Zone of skin (tissue), 1 donor: ENCODE measurements around a stretch of chr10.

- RRBS, result no CpG with 5 or more reads among the region's 1 CpG
Measured at GRCh38 chr10:26598065-26598448, 99.4 kb upstream of the PDSS1 start.

DNA sequence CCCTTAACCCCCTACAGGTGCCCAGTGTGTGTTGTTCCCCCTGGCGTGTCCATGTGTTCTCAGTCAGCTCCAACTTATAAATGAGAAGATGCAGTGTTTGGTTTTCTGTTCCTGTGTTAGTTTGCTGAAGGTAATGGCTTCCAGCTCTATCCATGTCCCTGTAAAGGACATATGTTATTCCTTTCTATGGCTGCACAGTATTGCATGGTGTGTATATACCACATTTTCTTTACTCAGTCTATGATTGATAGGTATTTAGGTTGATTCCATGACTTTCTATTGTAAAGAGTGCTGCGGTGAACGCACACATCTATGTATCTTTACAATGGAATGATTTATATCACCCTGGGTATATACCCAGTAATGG lies 86.7 kb upstream of the ACBD5 start:
- RRBS, result no CpG with 5 or more reads among the region's 3 CpGs

DNA sequence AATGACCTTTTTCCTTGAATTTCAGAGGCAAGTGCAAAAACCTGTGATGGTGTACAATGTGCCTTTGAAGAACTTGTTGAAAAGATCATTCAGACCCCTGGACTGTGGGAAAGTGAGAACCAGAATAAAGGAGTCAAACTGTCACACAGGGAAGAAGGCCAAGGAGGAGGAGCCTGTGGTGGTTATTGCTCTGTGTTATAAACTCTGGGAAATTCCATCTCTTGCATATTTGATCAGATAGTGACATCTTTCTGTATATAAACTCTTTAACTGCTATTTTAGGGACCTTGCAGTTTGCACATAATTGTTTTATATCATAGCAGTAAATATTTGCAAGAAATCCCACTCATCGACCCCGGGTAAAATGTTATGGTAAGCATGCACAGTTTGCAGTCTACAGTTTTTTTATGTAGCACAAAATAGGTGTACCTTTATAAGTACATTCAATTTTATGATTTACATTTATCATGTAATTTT lies 33.8 kb downstream of the RAB18 start:
- RRBS, result no CpG with 5 or more reads among the region's 2 CpGs

DNA sequence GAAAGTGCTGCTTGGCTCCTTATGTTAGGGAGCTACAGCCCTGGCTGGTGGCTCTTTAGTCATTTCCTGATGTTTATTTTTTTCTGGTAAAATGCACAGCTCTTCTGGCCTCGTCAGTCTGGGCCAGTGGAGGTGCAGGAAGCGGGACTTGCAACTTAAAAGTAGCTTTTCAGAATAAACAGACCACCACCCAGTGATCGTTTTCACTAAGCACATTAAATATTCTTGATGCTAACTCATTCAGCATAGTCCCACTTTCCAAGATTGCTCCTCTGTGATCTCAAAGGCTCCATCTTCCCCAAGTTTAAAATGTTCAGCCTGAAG lies 58.2 kb downstream of the MKX start:
- RRBS, result no CpG with 5 or more reads among the region's 3 CpGs

- RRBS, result no CpG with 5 or more reads among the region's 5 CpGs
Measured at GRCh38 chr10:27725751-27726281, 19.8 kb downstream of the MKX start.

- RRBS, result no CpG with 5 or more reads among the region's 4 CpGs
Measured at GRCh38 chr10:28281983-28282446, 20.8 kb downstream of the MPP7 start.

- RRBS, result no CpG with 5 or more reads among the region's 8 CpGs
Measured at GRCh38 chr10:28387073-28387625, 84.3 kb upstream of the MPP7 start.

GRCh38 chr10:28400206-28400563 lies 97.3 kb upstream of the MPP7 start:
- RRBS, result no CpG with 5 or more reads among the region's 7 CpGs

GRCh38 chr10:28402877-28403237 lies 100.0 kb upstream of the MPP7 start:
- RRBS, result no CpG with 5 or more reads among the region's 4 CpGs

- RRBS, result no CpG with 5 or more reads among the region's 9 CpGs
Measured at GRCh38 chr10:28463670-28464236, 69.2 kb upstream of the WAC start.

DNA sequence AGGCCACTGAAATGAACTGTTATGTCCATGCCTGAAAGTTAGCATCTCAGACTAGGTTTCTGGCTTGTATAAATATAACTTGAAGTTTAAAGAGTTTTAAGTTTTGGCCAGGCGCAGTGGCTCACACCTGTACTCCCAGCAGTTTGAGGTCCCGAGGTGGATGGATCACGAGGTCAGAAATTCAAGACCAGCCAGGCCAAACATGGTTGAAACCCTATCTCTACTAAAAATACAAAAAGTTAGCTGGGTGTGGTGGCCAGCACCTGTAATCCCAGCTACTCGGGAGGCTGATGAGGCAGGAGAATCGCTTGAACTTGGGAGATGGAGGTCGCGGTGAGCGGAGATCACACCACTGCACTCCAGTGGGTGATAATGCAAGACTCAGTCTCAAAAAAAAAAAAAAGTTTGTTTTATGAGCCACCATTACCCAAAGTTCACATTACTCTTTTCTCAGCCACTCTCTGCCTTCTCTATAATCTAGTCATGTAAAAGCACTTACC lies 16.9 kb downstream of the WAC start:
- RRBS, result no CpG with 5 or more reads among the region's 8 CpGs

DNA sequence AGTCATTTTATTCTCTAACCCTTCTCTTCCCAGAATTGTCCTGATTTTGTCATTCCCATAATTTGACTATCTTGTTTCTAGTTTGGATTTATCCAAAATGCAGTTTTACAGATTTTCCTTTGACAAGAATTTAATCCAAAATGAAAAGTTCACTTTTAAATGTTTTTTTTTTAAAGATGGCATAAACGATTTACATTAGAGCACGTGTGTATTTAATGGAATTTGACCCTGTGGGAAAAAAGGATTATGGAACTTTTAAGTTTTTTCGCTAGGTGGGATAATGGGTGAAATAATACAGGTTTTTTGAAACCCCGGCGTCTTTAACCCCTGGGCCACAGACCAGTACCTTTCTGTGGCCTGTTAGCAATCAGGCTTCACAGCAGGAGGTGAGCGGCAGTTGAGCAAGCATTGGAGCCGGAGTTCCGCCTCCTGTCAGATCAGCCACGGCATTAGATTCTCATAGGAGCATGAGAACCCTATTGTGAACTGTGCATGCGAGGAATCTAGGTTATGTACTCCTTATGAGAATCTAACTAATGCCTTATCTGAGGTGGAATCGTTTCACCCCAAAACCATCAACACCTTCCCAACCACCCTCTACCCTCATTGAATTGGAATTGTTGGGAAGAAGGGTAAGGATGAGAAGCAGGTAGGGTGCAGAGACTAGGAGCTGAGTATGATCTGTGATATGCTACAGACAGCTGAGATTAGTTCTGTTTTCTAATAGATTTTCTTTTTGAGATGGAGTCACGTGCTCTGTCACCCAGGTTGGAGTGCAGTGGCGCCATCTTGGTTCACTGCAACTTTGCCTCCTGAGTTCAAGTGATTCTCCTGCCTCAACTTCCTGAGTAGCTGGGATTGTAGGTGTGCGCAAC lies 28.7 kb downstream of the WAC start:
- RRBS, result 96% methylated on average over 4 of the region's 14 CpGs

GRCh38 chr10:28566362-28567043 lies 33.6 kb downstream of the WAC start:
- RRBS, result no CpG with 5 or more reads among the region's 1 CpG

- RRBS, result no CpG with 5 or more reads among the region's 5 CpGs
Measured at GRCh38 chr10:28595302-28596146, 62.6 kb downstream of the WAC start.

DNA sequence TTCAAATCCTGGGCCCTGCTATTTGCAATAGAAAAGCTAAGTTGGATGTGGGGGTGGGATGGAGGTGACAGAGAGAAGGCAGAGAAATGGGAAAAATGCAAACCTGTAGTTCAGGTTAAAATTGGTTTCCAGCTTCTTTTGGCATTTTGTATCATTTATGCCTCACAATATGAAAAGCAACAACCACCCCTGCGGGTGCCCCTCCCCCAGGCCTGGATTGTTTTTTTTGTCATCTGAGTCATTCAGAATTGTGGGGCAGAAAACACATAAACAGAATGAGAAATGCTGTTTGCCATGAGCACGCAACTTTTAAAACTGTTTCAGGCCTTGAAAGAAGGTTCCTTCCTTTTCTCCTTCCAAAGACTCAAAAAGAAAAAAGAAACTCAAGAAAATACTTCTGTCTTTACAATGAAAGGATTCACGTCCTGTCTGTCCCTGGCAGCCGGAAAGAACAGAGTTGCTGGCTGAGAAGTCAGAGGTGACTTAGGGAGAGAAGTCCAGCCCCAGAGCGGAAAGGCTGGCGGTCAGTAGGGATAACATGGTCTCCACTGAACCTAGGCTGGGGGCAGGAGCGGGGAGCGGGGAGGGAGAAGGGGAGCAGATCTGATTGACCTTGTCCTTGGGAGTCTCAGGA lies 133.1 kb downstream of the BAMBI start:
- RRBS, result no CpG with 5 or more reads among the region's 8 CpGs

DNA sequence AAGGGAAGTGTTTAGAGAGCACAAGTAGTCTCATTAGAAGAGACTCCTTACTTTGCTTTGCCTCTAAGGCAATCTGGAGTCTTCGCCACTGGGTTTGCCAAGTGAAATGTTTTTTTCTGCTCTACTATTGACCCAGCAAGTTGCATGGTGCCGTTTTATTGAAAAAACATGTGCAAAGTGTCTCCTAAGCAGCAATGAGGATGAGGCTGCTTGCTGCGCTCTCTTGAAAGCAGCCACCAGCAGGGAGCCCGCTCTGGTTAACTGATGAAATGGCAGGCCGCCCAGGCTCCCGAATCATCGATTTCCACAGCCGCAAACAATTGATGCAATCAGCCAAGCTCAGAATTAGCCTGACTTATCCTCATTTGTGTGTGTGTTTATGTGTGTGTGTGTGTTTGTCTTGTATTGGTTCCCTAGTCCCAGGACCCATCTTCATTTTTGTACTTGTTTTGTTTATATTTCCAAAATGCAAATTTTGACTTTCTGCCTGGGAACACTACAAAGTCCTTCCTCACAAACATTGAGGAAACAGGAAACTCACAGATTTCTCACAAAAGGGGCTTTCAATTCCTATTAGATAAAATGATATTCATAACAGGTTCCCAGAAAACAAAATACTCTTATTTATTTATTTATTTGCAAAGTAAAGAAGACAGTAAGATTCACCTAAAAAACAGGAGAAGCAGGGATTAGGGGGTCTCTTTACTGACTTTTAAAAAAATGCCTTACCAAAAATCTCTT lies 22.1 kb upstream of the LYZL1 start:
- RRBS, result no CpG with 5 or more reads among the region's 8 CpGs

- RRBS, result no CpG with 5 or more reads among the region's 27 CpGs
Measured at GRCh38 chr10:29470116-29470700, 164.6 kb downstream of the SVIL start.

DNA sequence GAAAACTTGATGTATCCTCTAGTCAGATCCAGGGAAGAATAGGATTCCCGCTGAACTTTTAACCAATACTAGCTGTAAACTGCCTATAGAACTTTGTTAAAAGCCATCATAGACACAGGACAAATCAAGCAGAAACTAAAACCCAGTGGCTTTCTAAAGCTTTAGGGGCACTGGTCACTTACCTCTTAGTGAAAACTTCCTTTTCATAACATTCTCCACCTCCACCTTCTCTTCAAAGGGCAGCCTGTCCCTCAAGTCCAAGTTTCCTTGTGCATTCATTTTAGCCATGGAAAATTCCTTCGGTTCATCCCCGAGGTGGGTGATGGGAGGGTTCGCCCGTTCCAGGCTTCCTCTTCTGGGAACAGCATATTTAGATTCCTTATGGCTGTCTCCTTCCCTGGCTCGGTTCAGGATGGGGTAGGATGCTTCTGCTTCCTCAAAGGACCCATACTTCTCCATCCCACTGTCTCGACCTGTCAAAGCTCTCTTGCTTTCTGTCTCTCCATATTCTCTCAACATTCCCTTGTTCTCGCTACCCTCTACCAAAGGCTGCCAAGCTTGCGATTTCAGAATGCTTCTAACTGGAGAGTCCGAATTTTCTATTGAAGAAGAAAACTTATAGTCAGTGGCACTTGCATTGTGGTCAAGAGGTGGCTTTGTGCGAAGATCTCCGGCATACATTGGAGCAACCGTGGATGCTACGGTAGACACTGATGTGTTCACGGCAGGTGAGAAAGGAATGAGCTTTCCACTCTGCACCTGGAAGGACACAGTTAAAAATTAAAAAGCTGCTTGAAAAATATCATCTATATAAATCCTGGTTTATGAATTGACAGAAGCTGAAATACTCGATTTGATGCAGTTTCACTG lies 111.3 kb downstream of the SVIL start:
- RRBS, result no CpG with 5 or more reads among the region's 16 CpGs

- RRBS, result 1% methylated on average over 56 of the region's 113 CpGs
Measured at GRCh38 chr10:29736147-29737421, 101.8 kb upstream of the SVIL start.

- RRBS, result no CpG with 5 or more reads among the region's 6 CpGs
Measured at GRCh38 chr10:29843133-29843649, 208.4 kb upstream of the SVIL start.